Prostate gland (tissue), 2 donors: ENCODE measurements around the genes CTSK and CTXND2.

GRCh38 chr1:149879556-149880077 lies 6.9 kb downstream of the H2BC21 start:
- PRO-cap = no peak
- RAMPAGE, long total RNA, 2 experiments = no peak in any of the 2 experiments

GRCh38 chr1:149884013-149884510 lies 2.4 kb downstream of the H2BC21 start:
- PRO-cap = no peak
- RAMPAGE, long total RNA, 2 experiments = no peak in any of the 2 experiments

DNA sequence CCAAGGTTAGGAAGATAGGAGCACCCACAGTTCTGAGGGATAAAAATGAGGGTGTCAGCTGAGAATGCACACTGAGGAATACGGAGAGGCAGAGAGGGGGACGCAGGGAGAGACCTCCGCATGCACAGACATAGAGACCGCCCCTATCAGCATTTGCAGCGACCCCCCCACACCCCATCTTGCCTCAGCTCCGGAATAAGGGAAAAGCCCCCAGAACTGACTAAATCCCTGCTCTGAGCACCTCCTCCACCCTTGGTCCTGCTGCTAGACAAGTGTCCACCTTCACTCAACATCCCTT lies 846 bp downstream of the SV2A start:
- PRO-cap = no peak
- RAMPAGE, long total RNA, 2 experiments = no peak in any of the 2 experiments

- PRO-cap = no peak
- RAMPAGE, long total RNA, 2 experiments = no peak in any of the 2 experiments
Observed at GRCh38 chr1:149941799-149942145, 5.1 kb upstream of the MTMR11 start.

GRCh38 chr1:150065433-150065957 lies 2.1 kb upstream of the VPS45 start:
- PRO-cap = no peak
- RAMPAGE, long total RNA, 2 experiments = no peak in any of the 2 experiments

- PRO-cap = no peak
- RAMPAGE, long total RNA, 2 experiments = no peak in any of the 2 experiments
Observed at GRCh38 chr1:150109508-150109974, 40.2 kb upstream of the PLEKHO1 start.

- PRO-cap = no peak
- RAMPAGE, long total RNA, 2 experiments = no peak in any of the 2 experiments
Observed at GRCh38 chr1:150153965-150154439, 4.3 kb downstream of the PLEKHO1 start.

GRCh38 chr1:150160511-150161547 lies 11.1 kb downstream of the PLEKHO1 start:
- PRO-cap = no peak
- RAMPAGE, long total RNA, 2 experiments = no peak in any of the 2 experiments

DNA sequence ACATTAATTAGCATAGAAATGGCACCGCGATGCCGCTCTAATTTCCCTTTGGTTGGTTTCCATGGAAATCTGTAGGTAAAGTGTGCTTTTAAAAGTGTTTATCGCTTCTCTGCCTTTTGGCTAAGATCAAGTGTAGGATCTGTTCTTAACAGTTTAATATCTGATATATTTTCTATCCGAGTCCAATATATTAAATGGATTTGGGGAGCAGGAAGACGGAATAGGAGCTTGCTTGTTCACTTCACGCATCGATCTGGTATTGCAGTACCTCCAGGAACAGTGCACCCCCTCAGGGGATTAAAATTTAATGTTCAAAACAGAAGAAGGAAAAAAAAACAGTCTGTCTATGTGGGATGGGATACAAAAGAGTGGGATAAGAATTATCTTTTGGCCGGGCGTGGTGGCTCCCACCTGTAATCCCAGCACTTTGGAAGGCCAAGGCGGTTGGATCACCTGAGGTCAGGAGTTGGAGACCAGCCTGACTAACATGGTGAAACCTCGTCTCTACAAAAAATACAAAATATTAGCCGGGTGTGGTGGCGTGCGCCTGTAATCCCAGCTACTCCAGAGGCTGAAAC lies 1.0 kb upstream of the ANP32E start:
- PRO-cap = no peak
- RAMPAGE, long total RNA, 2 experiments = no peak in any of the 2 experiments

- PRO-cap = unidirectional peak, minus-strand start at chr1:150260208
- RAMPAGE, long total RNA, 2 experiments = no peak in any of the 2 experiments
Observed at GRCh38 chr1:150259632-150260666, 2.4 kb downstream of the CA14 start.

DNA sequence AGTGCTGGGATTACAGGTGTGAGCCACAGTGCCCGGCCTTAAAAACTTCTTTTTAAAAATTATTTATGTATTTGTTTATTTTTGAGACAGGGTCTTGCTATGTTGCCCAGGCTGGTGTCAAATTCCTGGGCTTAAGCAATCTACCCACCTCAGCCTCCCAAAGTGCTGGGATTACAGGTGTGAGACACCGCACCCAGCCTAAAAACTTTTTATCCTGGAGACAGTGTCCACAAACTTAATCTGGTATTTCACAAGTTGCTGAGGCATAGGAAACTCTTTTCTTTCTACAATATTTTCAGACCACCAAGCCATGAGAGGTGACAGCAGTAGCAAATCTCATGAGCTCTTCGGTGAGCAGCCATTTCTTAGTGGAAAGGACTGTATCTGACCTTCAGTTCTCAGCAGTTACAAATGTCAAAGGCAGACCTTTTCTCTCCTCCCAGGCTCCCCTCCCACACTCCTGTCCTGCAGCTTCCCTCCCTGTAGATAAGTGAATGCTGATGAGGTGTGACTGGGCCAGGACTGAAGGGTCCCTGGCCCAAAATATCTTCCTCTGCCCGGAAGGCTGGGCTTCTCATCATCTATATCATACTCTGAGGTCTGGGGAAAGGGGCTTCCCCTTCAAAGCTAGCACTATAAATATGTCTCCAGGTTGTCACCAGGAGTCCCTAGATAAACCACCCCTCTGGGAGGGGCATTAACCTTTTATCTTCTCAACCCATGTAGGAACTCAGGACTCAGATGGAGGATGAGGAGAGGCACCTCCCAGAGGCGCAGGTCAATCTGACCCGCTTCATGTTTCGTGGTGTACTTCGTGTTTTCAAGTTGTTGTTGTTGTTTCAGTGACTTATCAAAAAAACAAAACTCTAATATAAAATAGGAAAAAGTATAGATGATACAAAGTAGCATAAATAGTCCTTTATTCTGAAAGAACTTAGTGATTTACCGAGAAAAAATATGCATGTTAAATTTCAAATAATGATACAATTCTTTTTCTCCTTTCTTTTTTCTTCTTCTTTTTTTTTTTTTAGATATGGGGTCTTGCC lies 3.7 kb upstream of the ADAMTSL4 start:
- PRO-cap = no peak
- RAMPAGE, long total RNA, 2 experiments = no peak in any of the 2 experiments

DNA sequence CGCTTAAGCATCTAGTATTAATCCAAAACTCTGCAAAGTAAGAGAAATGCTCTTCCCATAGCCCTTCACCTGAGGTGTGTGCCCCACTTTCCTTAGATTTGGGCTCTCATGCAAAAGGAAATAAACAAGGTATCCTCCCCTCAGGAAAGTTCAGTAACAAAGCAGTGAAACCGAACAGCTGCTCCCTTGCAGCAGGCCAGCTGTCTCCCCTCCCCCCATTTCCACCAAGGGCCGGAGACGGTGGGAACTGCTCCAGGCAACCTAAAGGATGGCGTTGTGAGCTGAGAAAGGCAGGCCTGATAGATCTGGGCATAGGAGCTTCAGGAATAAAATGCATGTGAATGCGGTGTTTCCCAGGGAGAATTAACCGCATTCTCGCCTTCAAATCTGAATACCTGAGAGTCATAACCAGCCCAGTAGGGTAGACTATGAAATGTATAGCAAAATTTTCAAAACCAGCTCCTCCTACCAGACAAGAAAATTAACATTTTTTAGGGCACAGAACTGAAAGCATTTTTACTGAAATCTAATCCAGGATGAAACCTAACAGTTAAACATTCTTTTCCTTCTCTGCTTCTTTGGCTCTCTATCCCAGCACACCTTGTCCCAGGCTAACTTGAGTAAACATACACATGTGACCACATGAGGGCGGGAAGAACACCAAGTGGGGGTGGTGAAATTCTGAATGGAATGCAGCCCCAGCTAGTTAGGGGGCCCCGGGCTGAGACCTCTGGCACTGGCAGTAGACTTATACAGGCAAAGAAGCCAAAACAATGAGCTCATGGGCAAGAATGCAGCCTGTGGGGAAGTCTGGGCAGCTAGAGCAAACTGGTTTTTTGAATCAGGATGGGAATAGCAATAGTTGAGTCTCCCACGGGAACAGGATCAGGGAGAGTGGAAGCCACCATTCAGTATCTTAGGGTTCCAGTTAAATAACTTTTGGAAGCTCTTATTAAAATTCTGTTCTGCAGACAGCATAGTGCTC lies 11.5 kb downstream of the MCL1 start:
- PRO-cap = bidirectional peak, plus-strand start at position 153 of the sequence, minus-strand start at position 100 of the sequence; bidirectional peak, plus-strand start at position 882 of the sequence, minus-strand start at position 580 of the sequence
- RAMPAGE, long total RNA, 2 experiments = no peak in any of the 2 experiments

GRCh38 chr1:150576665-150577559 lies 2.5 kb downstream of the MCL1 start:
- PRO-cap = bidirectional peak, plus-strand start at chr1:150577450, minus-strand start at chr1:150577319
- RAMPAGE, long total RNA, 2 experiments = no peak in any of the 2 experiments

DNA sequence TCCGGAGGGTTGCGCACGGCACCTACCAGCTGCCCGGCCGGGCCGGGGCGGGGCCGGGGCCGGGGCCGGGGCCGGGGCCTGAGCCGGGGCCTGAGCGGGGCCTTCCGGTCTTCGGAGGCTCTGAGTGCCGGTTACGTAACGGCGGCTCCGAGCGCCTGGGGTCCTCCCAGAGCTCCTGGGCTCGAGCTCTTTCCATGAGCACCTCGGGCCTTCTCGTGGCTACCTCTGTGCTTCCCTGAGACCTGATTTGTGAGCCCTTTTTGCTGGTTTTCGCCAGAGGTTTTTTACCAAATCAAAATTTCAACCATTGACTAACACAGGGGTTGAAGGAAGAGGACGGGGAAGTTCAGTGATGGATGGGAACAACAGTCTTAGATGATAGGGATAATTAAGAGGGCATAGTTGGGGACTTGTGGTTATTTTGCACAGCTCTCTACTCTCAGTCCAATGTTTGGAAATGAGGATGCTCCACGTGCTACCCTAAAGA lies 357 bp upstream of the MCL1 start:
- PRO-cap = bidirectional peak, plus-strand start at position 132 of the sequence, minus-strand start outside the sequence
- RAMPAGE, long total RNA, 2 experiments = no peak in any of the 2 experiments

GRCh38 chr1:150614041-150614498 lies 15.3 kb downstream of the ENSA start:
- PRO-cap = no peak
- RAMPAGE, long total RNA, 2 experiments = no peak in any of the 2 experiments

- PRO-cap = no peak
- RAMPAGE, long total RNA, 2 experiments = no peak in any of the 2 experiments
Observed at GRCh38 chr1:150630210-150630880, 933 bp upstream of the ENSA start.

GRCh38 chr1:150807783-150808690 lies at the start of gene CTSK:
CTSK (minus strand) TSS chr1:150808260.
- PRO-cap = bidirectional peak, plus-strand start at chr1:150808369, minus-strand start at chr1:150808260
- RAMPAGE, long total RNA, 2 experiments = start-site peak on the minus strand in 1 of 2 experiments, at chr1:150808306-150808319 at its widest, 26 reads per replicate

DNA sequence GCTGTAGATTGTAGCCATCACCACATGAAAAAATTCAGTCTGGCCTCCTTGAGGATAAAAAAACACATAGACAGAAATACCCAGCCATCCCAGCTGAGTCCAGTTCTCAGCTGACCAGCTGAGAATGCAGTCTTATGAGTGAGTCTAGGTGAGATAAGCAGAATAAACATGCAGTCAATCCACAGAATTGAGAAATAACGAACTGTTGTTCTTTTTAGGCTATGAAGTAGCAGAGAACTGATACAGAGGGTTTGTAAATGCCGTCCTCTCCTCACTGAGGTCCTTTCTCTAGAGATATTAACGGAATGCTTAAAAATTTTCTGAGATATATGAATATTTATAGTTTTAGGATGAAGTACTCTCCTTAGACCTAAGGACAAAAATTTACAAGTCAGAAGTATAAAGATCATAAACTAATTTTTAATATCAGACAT lies 24.1 kb downstream of the ARNT start:
- PRO-cap = no peak
- RAMPAGE, long total RNA, 2 experiments = no peak in any of the 2 experiments

DNA sequence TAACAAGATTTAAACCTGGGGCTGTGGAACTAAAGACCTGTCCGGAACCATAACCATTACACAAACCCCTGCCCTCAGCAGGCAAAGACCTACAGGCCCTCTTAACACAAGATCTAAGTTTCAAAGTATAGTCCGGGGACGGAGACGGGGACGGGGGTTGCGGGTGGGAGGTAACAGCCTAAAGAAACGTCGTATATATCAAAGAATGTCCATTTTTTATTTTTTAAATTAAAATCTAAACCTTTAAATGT lies 635 bp downstream of the ARNT start:
- PRO-cap = unidirectional peak, plus-strand start at position 128 of the sequence
- RAMPAGE, long total RNA, 2 experiments = no peak in any of the 2 experiments

DNA sequence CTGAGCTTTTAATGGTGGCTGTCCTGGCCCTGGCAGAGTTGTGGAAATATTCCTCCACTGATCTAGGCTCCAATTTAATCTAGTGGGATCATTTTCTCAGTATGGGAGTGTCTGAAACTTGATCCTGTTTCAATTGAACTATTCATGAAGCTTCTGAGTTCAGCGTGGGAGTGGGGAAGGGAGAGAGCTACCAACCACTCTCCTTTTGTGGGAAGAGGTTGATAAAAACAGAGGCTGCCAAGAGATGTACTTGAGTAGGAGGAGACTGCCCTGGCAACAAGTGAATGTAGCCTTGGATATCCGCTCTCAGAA lies at the start of gene CTXND2:
Gene CTXND2 (plus strand): TSS at position 136 of the 312 bp plus-strand sequence.
- PRO-cap = no peak
- RAMPAGE, long total RNA, 2 experiments = no peak in any of the 2 experiments